ENCODE measurements around a stretch of chr7.

- PRO-cap, result no peak
Measured at GRCh38 chr7:30290189-30290872, 5.9 kb downstream of the ZNRF2 start.

- PRO-cap, result no peak
Measured at GRCh38 chr7:30468135-30468804, 10.3 kb downstream of the NOD1 start.

GRCh38 chr7:30469244-30469791 is 9.3 kb downstream of the NOD1 start:
- PRO-cap, result bidirectional peak, plus-strand start at chr7:30469645, minus-strand start at chr7:30469375

- PRO-cap, result no peak
Measured at GRCh38 chr7:30526170-30526709, 21.6 kb upstream of the GGCT start.

GRCh38 chr7:30559403-30559942 is 35.2 kb upstream of the GARS1 start:
- PRO-cap, result no peak

DNA sequence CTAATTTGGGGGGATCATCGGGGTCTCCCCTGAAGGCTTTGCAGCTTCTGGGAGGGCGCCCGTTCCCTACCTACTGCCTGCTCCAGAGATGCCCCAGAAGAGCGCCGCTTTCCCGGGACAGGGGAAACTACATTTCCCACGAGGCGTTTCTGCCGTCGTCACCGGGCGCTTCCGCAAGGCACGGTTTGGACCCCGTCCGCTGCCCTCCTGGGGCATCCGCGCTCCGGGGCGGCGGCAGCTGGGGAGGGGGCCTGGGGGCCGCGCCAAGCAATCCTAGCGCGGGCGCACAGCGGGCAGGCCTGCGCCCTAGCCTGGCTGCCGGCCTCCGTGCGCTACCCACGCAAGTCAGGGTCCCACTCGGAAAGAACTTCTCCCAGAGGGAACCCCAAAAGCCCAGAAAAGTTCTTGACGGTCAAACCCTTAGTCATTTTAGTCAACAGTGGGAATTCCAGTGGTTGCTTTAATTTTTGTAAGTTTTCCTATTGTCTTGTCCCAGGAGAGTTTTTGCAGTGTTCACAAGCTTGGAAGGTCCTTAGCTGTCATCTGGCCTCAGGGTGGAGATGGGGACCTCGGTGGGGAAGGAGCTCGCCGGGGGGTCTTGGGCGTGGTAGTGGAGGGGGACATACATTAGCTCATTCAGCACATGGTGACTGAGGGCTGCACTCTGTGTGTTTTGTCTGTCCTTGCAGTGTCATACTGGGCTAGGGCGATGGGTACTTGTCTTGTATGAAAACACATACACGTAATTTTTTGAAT is 555 bp downstream of the MINDY4 start:
- PRO-cap, result bidirectional peak, plus-strand start at position 215 of the sequence, minus-strand start at position 84 of the sequence

DNA sequence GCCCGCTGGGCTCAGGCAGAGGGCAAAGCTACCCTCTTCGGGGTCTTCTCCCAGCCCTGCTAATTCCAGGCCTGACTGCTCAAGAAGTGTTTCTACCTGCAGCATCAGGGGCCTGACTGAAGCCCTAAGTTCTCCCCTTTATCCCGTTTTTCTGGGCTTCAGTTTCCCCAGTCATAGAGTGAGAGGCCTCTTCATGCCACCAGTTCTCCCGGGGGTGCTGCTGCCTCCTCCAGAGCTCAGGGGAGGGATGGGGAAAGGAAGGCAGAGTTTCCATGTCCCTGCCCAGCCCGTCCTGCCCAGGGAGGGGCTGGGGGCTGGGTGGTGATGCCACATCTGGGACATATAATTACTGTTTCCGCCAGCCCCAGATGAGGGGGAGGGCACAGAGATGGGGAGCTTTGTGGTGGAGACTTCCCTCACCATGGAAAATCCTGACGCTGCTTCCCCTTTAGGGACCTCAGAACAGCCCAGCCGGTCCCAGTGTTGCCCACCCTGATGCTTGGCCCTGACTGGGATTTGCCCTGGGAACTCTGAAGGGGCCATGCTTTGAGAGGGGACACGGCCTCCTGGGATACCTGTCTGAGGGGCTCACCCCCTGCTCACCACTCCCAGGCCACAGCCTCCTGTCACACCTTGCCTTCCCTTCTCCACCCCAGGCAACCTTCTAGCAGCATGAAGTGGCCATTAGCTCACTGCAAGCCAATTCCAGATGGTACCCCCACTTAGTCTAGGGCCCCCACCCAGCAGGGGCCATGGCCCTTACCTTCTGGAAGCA is 4.2 kb downstream of the AQP1 start:
- PRO-cap, result bidirectional peak, plus-strand start at position 460 of the sequence, minus-strand start at position 249 of the sequence

GRCh38 chr7:31318410-31318865 is 22.1 kb downstream of the NEUROD6 start:
- PRO-cap, result no peak

DNA sequence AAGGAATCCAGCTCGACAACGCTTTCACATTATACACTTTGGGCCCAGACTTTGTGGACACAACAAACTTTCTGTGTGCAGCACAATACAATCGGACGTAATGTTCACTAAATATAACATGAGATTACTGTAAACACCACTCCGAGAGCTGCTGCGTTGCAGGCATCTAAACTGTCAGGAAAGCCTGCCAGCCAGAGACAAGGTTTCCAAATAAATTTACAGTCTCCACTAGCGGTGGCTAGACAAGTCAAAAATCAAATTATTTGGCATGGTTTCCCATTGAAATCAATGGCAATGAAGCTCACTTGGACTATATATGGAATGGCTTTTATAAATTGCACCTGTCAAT is 1.4 kb downstream of the PDE1C start:
- PRO-cap, result no peak

DNA sequence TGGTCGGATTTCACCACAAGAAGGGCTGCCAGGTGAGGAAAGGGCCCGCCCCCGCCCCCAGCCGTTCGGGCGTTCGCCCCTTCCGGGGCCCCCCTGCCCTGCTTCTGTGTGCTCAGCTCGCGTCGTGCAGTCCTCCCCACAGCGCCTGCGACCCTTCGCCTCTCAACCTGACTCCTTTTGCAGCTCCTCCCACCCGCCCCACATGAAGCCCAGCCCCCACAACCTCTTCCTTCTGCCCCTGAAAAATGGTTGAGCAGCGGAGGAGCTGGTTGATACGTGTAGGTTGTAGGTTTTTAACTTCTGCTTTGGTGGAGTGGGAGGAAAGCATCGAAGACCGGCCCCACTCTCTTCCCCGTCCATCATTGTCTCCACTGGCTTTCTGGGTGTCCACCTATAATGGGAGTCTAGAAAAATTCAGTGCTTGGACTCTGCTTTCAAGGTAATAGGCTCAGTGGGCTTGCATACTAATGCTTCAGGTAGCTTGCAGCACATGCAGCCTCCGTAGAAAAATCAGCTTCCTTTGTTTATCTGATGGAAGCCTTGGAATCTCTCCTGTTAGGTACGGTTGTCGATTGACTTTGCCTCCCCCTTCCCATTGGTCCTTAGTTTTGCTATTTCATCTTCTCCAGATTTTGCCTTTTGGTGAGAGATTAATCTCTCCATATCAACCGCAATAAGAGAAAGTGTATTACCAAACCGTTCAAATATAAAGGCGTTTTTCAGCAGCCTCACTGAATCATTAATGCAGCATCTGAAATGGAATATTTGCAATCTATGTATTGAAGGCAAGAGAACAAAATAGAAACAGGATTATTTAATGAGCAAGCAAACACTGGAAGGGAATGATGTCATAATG is 710 bp downstream of the AVL9 start:
- PRO-cap, result bidirectional peak, plus-strand start at position 242 of the sequence, minus-strand start at position 164 of the sequence; bidirectional peak, plus-strand start at position 343 of the sequence, minus-strand start at position 364 of the sequence

DNA sequence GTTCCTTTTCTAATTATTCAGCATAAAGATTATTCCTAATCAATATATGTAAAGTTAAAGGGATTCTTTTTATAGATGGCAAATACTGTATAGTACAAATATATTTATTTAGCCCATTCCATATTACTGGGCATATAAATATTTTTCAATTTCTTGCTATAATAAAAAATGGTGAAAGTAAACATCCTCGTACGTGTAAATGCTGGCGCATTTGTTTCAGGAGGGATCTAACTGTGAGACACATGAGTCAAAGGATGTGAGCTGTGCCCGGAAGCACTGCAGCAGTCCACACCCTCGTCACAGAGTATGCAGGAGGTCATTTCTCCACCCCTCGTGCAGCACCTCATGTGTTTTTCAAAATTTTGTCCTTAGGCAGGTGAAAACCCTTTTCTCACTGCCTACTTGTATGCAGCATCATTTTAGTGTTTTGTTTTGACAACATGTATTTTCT is 162.6 kb downstream of the AVL9 start:
- PRO-cap, result no peak

- PRO-cap, result no peak
Measured at GRCh38 chr7:32663800-32664220, 168.5 kb downstream of the AVL9 start.

DNA sequence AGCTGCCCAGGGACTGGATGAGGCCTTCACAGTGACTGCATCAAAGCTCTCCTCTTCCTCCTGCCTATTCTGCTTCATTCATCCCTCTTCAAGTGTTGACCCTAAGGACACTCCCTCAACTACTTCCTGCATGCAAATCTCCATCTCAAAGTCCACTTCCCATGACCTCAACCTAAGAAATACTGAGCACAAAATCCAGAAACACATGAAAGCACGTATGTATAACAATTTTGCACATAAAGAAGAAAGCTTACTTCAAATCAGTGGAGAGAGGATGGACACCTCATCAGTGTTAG is 182.4 kb downstream of the AVL9 start:
- PRO-cap, result no peak

DNA sequence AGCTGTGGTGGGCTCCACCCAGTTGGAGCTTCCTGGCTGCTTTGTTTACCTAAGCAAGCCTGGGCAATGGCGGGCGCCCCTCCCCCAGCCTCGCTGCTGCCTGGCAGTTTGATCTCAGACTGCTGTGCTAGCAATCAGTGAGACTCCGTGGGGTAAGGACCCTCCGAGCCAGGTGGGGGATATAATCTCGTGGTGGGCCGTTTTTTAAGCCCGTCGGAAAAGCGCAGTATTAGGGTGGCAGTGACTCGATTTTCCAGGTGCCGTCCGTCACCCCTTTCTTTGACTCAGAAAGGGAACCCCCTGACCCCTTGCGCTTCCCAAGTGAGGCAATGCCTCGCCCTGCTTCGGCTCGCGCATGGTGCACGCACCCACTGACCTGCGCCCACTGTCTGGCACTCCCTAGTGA is 192.9 kb downstream of the AVL9 start:
- PRO-cap, result no peak

GRCh38 chr7:32892462-32892955 is 949 bp upstream of the KBTBD2 start:
- PRO-cap, result bidirectional peak, plus-strand start at chr7:32892578, minus-strand start at chr7:32892595; unidirectional peak, minus-strand start at chr7:32892706

DNA sequence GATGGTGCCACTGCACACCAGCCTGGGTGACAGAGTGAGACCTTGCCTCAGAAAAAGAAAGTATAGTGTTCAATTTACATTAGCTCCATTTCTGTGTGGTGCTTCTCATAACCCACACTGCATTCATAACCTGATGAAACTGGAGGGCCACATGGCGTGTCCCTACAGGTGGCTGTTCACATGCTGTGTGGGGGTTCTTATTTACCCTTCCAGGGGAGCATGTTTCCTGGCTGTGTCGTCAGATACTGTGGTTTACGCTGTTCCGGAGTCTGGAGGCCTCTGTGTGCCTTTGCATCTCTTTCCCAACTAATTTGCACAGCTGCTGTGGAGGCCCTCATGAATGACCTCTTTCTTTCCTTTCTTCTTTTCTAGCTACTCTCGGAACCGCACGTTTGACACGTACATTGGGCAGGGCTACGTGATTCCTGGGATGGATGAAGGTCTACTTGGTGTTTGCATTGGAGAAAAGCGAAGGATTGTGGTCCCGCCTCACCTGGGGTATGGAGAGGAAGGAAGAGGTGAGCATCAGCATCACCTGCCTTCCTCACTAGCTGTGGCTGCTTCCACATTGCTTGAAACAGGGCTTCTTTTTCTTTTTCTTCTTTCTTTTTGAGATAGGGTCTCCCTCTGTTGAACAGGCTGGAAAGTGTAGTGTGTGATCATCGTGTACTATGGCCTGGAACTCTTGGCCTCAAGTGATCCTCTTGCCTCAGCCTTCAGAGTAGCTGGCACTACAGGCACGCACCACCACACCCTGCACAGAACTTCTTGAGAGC is 31.1 kb downstream of the FKBP9 start:
- PRO-cap, result no peak

- PRO-cap, result no peak
Measured at GRCh38 chr7:33130223-33130569, 832 bp downstream of the BBS9 start.

DNA sequence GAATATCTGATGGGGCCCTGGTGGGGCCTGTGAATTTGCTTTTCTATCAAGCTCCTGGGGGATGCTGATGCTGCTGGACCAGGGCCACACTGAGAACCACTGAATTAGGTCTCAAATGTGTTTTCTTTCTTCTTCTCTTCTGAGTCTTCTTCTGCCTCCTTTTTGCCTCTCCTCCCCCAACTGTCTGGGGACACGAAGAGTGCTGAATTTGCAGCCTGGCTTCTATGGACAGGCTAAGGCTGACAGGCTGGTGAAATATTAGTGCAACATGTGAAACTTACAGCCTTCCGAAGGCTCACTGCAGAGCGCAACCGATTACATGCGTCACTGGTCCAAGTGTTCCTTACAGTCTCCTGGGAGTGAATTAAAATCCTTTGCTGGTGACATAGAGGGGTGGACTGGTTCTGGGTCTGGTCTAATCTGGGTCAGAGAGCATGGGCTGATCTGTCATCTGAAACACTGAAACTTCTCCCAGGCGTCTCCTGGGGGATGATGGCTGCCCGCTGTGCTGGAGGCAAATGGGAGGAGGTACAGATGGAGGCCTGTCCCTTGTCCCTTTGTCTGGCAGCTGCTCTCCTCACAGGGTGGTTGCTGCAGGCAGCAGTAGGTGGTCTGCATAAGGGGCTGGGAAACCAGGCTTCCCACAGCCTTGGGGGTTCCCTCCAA is 143.9 kb upstream of the BMPER start:
- PRO-cap, result no peak

DNA sequence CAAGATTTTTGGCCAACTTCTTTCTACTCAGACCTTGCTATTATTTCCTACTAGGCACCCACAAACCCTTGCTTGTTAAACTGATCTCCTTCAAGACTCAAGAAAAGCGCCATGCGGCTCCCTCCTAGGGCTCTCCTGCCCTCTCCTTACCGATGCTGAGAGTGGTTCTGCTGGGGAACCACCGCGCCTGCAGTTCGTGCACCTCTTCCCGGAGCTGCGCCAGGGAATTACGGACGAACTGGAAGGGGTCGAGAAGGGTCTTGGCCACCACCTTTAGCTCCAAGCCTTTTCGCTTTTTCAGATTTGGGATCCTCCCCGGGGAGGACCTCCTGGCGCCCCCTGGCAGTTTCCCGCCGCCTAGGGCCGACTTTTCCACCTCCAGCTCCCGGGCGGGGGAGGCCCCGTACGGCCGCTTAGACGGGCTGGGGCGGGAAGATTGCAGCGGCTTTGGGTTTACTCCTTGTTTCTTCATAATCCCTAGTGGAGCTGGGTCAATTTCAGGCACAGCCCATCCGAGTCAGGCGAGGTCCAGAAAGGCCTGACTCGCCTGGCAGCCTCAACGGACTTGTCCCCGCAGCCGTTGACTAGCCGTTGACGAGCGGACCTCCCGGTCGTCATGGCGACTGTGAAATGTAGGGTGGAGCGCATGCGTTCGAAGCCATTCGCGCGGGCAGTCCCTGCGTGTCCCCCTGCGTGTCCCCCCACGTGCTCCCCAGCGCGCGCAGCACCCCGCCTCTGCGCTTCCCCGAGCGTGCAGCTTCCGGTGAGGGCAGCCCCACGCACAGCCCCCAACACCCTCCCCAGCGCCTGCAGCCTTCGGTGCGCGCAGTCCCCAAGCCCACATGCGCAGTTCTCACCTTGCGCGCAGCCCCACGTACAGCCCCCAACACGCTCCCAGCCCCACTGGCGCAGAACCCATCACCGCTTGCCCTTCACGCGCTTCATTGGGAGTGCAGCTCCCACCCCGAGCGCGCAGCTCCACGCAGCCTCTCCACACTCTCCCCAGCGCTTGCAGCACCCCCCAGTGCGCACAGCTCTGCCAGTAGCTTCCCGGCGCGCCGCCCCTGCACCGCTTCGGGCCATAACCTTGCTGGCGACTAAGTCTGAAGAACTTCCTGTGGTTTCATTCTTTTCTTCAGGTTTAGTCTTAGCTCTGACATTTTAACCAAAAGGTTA is 67.9 kb downstream of the TBX20 start:
- PRO-cap, result no peak

DNA sequence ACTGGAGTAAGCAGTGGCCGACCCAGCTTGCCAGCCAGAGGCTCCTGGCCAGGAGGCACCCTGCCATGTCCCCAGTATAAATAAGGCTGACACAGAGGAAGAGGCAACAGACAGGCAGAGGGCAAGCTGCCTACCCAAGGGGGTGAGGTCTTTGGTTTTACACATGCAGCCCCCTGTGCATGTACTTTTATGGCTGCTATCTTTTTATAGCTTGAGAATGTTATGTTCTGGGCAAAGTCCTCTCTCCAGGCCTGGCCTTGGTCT is 102.7 kb upstream of the TBX20 start:
- PRO-cap, result no peak

All from sciatic nerve (tissue), 1 donor.